ENCODE measurements around a stretch of chr7.

DNA sequence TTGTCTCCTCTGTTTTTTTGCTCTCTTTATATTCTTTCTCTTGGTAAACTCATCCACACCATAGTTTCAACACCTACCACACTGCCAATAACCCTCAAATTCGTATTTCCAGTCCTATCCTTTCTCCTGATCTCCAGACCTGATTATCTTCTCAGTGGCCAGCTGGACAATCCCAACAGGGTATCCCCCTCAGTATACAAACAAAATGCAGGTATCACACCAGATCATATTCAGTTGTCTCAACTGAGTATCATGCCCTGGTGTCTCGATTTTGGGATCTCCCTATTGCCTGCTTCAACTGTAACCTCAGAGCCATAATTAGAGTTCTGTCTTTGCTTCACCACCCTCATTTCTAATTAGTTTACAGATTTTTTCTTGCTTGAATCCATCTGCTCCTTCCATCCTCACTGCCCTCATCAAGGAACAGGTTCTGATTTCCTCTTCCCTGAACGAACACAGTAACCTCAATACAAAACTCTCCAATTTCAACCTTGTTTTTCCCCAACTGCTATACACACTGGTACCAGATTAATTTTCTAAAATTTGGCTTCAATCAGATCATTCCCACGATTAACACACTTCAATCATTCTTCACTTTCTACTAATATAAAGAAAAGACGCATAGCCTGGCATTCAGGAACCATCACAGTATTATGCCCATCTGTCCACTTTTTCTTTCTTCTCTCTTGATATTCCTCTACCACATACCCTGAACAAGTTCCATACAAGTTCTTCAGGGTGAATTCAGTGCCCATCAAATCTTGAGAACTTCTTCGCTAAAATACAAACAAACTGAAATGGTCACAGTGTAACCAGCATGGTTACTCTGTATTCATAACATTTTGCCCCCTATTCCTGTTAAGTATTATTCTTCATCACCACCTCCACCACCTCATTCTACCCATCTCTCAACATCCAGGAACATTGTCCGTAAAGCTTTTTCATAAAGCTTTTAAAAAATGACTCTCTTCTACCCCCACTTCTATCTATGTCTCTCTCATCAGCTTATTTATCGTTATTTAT is 404.3 kb upstream of the LRRN3 start:
- RRBS = no CpG with 5 or more reads among the region's 8 CpGs

- RRBS = no CpG with 5 or more reads among the region's 2 CpGs
Observed at GRCh38 chr7:110870018-110870502, 220.9 kb upstream of the LRRN3 start.

DNA sequence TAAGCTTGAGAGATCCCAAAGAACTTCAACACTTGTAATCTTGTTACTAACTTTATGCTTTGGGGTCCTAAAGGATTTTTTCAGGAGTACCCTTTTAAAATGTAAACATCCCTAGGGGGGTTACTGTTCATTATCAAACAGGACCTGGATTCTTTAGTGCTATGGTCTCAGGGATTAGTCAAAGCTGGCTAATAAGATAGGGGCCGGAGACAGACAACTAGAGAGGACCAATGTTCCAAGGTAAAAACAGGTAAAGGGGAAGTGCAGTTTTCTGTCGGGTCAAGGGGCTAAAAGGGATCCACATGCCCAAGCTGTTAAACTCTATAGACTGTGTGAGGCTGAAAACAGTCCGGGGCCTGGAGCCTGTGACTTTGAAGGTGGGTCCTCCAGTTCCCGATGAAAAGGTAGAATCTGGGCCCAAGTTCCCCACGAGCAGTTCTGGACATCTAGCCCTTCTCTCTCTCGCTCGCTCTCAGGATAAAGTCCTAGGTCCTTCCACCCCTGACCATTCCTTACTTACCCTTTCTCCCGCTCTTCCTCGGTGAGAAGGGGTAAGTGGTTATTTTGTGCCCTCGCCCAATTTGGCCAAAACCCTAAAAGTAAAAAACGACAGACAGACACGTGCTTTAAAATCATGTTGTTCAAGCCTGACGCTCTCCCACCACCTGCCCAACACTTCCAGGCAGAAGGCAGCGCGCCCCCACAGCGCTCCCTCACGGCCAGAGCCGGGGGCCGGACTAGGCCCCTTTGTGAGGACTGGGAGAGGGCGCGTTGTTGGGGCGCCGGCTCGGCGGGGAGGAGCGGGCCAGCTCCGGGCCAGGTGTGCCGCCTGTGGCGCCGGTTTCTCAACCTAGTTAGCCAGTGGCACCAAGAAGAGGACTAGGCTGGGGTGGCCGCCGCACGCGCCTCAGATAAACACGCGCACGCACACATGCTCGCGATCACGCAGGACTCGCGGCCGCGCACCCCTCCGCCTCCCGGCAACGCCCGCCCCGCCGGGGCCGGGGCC is 657 bp downstream of the IMMP2L start:
- RRBS = 0% methylated on average over 1 of the region's 51 CpGs

- RRBS = no CpG with 5 or more reads among the region's 5 CpGs
Observed at GRCh38 chr7:111831078-111831943, 269.0 kb upstream of the IMMP2L start.

DNA sequence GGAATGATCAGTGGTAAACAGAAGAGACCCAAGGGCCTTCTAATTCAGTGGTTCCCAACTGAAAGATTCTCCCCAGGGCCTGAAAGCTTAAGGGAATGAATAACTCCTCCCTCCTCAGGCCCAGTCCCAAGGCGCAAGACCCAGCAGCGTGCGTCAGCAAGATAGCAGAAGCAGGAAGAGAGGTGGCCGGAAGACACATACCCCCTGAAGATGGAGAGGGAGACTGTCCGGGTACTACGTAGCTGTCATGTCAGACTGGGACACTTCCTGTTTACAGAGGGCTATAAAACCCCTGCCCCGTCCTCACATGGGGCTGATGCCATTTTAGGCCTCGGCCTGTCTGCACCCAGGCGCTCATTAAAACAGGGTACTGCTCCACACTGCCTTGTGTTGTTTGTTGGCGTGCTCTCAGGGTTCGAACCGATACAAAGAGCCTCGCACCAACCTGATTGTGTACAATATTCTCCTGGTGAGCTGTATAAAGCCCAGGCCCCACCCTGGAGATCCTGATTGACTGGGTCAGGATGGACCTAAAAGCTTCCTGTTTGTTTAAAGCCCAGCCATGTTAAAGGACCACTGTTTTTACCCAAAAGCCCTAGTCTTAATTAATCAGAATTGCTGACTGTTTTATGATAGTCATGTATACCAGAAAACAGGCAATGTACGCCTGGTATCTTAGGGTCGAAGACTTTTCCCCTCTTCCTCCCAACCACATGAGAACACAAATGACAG is 251.6 kb downstream of the DOCK4 start:
- RRBS = no CpG with 5 or more reads among the region's 15 CpGs

DNA sequence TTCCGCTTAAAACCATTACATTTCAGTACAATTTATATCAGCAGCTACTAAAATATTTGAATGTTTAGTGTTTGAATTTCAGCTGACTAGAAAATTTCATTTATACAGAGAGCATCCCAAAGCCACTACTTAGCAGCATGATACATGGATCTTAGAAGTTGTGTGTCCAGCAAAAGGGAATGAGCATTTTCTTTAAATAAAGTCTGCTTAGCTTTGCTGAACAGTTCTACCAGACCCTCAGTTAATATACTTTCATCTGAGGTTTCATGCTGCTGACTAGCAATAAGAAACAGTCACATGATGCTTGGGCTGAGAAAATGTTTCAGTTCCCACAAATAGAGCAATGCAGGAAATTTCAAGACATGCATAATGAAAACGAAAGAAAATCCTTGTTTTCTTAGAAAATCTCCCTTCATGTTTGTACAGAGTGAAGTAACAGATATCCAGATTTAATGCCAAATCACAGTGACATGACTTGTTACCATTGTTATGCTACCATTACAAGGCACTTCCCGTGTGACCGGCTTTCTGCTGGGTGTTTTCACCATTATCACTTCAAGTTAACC is 121.8 kb downstream of the DOCK4 start:
- RRBS = no CpG with 5 or more reads among the region's 4 CpGs

DNA sequence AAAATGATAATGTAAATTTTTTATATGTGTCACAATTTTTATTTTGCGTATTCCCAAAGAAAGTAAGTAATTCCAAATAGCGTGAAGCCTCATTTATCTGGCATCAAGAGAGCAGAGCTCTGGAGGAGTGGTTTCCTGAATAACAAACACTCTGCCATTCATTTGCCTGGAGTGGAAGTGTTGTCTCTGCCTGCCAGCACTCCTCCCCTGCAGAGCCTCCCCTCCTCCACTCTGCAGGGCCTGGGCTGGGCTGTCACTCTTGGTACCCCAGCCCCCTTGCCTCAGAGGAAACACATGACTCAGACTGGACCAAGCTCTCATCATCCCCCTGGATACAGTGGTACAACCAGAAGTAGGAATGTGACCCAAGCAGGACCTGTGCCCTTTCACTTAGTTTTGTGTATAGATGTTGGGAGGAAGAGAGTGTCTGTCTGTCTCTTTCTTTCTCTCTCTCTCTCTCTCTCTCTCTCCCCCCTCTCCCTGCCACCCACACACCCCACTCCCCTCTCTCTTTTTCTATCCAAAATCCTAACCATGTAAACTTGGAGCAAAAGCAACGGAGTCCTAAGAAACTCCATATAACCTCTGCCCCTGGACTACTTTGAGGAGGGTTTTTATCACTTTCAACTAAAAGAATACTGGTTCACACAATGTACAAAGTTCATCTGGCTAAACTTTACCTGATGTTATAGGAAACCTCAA is 44.0 kb downstream of the DOCK4 start:
- RRBS = no CpG with 5 or more reads among the region's 3 CpGs

GRCh38 chr7:112195854-112196584 is 10.2 kb downstream of the DOCK4 start:
- RRBS = no CpG with 5 or more reads among the region's 10 CpGs

DNA sequence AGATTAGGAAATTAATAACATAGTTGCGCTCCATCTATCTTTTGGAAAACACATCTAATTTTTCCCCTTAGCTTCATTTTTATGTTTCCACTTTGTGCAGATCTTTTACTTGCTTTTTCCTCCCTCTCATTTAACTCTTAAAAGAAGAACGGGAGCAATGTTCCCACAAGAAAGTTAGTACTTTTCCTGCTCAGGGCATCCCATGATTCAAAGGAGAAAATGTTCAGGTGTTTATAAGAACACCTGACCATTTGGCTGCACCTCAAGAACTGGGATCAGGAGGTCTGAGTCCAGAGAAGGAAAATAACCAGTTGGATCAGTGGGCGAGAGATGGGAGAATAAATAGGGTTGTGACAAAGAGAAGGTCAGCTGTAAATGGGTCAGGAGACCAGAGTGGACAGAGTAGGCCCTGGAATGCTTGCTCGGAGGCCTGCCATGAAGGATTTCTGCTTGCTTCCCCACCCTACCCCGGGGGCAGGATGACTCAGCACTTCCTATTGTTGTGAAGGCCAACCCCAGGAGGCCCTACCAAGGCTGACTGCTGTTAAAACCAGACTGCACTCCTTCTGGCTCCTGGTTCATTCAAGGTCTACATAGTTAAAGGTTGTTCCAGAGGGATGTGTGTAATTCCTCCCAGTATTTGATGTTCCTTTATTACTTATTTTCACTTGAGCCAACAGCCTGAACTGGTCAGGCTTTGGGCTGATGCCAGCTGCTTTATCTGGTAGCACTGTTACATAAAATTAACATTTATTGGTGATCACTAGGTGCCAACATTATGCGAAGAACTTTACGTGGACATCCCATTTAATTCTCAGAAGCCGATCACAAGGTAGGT is 27.4 kb upstream of the IFRD1 start:
- RRBS = no CpG with 5 or more reads among the region's 8 CpGs

GRCh38 chr7:112508868-112509178 is 28.0 kb downstream of the LSMEM1 start:
- RRBS = no CpG with 5 or more reads among the region's 9 CpGs

DNA sequence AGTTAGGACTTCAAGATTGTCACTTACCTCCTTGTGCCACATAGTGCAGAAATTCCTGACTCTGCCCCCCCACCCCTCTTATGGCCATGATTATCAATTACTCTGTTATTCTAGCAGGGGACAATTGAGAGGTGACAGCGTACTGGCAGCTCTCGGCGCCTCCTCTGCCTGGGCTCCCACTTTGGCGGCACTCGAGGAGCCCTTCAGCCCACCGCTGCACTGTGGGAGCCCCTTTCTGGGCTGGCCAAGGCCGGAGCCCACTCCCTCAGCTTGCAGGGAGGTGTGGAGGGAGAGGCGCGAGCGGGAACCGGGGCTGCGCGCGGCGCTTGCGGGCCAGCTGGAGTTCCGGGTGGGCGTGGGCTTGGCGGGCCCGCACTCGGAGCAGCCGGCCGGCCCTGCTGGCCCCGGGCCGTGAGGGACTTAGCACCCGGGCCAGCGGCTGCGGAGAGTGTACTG is 325.7 kb downstream of the PPP1R3A start:
- RRBS = no CpG with 5 or more reads among the region's 28 CpGs

GRCh38 chr7:114949927-114950430 is 28.1 kb downstream of the MDFIC start:
- RRBS = no CpG with 5 or more reads among the region's 2 CpGs

DNA sequence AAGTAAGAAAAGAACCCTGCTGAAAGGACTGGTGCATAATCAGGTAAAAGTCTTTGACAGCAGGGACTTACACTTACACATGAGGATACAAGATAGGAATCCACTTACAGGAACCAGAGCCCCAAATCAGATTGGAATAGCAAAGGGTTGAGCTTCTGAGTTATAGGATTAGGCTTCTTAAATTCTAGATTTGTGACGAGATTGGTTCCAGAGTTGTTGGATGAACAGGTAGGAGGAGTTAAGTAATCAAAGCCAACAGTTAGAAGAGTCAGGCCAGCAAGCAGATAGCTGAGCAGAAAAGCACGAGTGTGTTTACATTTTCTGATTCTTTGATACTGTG is 166.9 kb downstream of the MDFIC start:
- RRBS = no CpG with 5 or more reads among the region's 2 CpGs

- RRBS = no CpG with 5 or more reads among the region's 2 CpGs
Observed at GRCh38 chr7:115110488-115111137, 188.7 kb downstream of the MDFIC start.

GRCh38 chr7:116210818-116211858 is 799 bp downstream of the TES start:
- RRBS = 0% methylated on average over 2 of the region's 44 CpGs

GRCh38 chr7:116212009-116212645 is 1.8 kb downstream of the TES start:
- RRBS = no CpG with 5 or more reads among the region's 6 CpGs

GRCh38 chr7:116327715-116328315 is 117.5 kb downstream of the TES start:
- RRBS = no CpG with 5 or more reads among the region's 8 CpGs

DNA sequence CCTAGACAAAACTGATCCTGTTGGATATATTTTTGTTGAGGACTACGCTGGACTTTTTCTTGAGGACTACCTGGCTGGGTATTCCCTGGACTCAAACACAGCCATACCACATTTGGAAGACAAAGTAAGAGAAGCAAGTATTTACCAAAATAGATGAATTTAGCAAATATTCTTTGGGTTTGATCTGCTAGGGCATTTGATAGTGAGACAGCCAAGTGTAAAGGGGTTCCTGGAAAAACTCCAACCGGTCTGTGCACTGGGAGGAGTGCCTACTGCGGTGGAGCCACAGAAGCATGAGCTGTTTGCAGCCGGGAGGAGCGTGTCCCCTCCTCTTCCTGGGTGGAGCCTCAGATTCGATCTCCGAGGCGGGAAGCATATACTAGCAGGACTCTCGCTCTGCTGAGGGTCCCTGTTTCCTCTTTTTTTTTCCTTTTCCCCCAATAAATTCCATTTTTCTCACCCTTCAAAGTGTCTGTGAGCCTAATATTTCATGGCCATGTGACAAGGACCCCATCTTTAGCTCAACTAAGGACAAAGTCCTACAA is 45.2 kb upstream of the MET start:
- RRBS = 75% methylated on average over 2 of the region's 9 CpGs

DNA sequence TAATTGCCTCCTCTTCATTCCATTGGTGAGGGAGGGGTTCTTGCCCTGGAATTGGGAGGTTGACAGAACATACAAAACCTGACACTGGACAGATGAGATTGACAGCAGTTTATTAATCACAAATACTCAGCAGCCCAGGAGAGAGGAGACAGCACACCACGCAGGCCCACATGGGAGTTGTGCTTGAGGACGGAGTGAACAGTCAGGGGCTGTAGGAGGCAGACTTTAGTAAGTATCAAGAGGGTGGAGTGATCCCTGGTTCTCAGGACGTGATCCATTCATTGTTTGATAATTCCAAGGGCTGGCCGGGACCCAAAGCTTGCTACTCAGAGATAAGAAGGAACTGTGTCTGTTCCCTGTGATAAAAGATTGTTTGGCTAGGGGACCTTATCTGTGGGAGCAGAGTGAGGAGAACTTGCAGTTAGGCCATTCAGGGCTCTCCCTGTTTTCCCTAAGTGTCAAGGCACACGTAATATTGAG is 14.3 kb downstream of the CAPZA2 start:
- RRBS = no CpG with 5 or more reads among the region's 5 CpGs

Measured in GM12891 (cell line).